Osteocyte (in vitro differentiated cells): Measurements from ENCODE around the genes MDM1 and CNOT2.

DNA sequence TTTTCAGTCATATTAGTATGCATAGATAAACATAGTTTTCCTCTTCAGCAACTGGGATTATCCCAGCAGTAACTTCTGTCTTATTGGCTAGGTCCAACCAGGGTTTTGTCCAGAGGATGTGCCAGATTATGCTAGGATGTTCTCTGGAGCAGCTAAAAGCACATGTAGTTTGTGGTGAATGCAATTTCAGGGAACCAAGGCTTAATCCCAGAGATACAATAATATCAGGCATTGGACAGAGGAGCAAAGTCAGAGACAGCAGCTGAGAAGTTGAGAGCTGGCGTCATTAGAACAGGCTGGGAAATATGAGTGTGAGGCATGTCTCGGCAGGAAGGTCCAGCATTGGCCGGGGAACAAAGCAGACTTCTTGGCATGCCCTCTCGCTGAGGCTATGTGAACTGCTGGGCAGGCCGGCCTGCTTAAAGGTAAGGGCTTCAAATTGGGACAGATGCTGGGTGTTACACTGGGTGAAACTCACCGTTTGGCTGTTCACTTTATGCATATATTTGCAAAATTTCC lies 125.4 kb downstream of the CAND1 start:
- PRO-cap = no peak

DNA sequence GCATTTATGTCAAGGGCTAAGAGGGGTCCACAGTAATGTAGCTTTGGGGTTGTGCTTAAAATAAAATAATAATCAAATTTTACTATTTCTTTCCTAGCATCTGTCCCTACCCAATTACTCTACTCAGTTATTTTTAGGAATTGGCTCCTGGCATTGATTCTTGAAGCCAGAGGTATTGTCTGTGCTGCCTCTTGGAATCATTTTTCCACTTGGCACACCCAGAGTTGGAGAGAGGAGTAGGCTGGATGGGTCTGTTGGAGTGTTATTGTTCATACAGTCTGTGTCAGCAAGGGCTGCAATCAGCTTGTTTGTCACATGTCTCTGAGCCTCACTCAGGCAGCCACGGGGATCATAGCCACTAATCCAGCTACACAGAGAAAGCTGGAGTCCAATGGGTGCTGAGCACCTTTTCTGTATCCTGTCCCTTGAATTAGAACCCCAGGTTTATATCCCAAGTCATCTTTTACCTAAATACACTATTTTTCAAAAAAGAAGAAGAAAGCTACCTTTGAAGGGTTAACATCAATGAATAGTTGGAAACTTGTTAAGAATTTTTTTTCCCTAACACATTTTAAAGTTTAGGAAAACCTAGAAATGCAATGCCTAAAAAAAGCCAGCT lies 176.0 kb upstream of the DYRK2 start:
- PRO-cap = no peak

DNA sequence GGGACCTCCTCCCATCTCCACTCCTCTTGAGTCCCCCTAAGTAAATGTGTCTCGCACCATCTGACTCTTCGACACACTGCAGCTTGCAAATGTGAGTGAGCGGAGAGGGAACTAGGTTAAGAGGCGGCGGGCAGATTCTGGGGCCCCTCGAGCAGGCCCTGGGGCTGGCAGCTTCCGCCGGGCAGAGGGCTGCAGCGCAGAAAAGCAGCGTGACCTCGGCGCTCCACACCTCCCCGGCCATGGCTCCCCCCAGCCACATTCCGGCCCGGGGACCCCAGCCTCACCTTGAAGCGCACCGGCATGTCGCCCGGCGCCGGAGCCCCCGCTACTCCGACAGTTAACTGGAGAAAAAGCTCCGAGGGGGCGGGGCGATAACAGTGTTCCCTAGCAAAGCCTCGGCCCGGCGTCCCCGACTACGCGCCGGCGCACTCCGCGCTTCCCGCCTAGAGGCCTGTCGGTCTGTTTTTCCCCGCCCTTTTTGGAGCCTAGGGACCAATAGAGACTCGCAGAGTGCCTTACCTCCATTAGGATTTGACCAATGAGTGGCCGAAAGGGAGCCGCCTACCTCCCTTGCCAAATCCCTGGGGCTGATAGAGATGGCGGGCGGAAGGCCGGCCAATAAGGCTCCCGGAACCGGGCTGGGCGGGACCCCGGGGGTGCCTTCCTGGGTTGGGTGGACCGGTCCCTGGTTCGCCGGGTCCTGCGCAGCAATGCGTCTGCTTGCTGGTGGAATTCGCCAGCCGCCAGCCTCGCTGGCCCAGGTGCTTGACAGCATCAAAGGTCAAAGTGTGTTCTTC lies at the start of gene MDM1:
TSS of gene MDM1 (minus strand) at position 419 of the 797 bp plus-strand sequence.
- PRO-cap = bidirectional peak, plus-strand start at position 689 of the sequence, minus-strand start at position 419 of the sequence

DNA sequence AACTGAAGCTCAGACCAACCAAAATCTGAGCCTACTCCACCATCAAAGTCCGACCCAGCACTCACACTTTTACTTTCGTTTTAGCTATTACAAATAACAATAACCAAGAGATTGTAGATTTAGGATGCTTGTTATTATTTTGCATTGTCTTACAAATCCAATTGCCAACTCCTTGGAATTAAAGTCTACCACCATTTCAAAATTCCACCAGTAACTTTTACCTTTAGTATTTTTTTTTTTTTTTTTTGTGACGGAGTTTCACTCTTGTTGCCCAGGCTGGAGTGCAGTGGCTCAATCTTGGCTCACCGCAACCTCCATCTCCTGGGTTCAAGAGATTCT lies 130.8 kb upstream of the MDM1 start:
- PRO-cap = no peak

DNA sequence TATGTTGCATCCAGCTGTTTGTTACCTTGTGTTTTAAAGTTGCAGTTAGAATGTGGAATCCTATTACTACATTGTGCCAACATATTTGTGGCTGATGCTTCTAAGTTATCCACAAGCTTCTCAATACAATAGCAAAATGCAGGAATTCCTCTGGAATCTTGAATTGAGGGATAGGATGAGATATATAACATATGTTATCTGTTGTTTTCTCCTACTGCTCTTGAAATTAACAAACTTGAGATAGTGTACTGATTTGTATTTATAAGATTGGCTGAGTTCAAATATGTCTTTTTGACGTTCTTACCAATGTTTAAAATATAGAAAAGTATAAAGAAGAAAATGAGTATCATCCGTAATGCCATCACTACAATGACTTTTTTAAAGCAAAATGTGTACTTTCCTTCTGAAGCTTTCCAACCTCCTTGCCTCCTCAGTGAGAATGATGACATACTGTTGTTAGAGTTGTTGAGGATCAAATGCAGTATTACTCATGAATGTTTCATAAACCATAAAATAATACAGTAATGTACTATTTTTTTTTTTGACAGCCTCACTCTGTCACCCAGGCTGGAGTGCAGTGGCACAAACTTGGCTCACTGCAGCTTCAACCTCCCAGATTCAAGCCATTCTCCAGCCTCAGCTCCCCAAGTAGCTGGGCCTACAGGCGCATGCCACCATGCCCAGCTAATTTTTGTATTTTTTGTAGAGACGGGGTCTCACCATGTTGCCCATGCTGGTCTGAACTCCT lies 6.7 kb downstream of the RAP1B start:
- PRO-cap = unidirectional peak, minus-strand start at position 441 of the sequence

GRCh38 chr12:68636109-68636713 lies 25.5 kb downstream of the RAP1B start:
- PRO-cap = no peak

DNA sequence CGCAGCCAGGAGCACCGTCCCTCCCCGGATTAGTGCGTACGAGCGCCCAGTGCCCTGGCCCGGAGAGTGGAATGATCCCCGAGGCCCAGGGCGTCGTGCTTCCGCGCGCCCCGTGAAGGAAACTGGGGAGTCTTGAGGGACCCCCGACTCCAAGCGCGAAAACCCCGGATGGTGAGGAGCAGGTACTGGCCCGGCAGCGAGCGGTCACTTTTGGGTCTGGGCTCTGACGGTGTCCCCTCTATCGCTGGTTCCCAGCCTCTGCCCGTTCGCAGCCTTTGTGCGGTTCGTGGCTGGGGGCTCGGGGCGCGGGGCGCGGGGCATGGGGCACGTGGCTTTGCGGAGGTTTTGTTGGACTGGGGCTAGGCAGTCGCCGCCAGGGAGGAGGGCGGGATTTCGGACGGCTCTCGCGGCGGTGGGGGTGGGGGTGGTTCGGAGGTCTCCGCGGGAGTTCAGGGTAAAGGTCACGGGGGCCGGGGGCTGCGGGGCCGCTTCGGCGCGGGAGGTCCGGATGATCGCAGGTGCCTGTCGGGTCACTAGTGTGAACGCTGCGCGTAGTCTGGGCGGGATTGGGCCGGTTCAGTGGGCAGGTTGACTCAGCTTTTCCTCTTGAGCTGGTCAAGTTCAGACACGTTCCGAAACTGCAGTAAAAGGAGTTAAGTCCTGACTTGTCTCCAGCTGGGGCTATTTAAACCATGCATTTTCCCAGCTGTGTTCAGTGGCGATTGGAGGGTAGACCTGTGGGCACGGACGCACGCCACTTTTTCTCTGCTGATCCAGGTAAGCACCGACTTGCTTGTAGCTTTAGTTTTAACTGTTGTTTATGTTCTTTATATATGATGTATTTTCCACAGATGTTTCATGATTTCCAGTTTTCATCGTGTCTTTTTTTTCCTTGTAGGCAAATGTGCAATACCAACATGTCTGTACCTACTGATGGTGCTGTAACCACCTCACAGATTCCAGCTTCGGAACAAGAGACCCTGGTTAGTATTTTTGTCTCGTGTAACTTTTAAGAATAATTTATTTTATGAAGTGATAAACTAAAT lies 656 bp downstream of the MDM2 start:
- PRO-cap = bidirectional peak, plus-strand start at position 715 of the sequence, minus-strand start at position 568 of the sequence

DNA sequence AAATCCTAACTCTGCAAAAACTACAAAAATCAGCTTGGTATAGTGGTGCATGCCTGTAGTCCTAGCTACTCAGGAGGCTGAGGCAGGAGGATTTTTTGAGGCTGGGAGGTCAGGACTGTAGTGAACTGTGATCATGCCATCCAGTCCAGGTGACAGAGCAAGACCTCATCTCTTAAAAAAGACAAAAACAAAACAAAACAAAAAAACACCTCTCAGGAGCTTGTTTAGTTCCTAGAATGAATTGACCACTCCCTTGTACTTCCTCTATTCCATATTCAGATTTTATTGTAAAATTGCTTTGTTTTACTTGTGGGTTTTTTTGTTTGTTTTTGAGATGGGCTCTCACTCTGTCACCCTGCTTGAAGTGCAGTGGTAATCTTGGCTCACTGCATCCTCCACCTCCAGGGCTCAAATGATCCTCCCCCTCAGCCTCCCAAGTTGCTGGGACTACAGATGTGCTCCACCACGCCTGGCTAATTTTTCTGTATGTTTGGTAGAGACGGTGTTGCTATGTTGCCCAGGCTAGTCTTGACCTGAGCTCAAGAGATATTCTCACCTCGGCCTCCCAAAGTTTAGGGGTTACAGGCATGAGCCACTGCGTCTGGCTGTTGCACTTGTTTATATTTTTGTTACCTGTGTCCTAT lies 13.7 kb downstream of the MDM2 start:
- PRO-cap = no peak

DNA sequence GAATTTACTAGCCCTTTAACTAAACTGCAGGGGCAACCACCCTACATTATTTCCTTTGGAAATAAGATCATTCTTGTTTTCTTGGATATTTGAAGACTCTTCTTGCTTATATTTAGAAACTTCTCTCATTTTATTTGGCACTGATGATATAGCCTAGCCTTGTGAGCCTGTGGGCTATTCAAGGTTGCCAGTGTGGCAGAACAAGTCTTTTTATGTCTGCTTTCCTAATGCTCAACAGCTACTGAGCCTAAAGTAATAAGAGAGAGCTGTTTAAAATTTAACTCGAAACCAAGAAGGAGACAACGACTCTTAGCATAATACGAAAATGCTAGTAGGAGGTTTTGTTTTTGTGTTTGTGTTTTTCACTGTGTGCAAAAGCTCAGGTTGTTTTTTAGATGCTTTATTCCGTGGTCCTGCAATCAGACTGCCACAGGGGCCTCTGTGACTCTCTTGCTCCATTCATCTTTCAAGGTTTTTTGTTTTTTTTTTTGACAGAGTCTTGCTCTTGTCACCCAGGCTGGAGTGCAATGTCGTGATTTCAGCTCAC lies 104.1 kb upstream of the CPM start:
- PRO-cap = no peak

DNA sequence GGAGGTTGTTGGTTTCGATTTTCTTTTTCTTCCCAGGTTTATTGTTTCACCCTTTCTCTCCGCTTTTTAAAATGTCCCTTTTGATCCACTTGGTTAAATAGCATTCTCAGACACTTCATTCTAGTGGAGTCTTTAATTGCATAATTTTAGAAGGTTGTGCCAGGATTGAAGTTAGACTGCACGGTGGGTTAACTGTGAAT lies 113.8 kb upstream of the CPSF6 start:
- PRO-cap = no peak

- PRO-cap = no peak
Observed at GRCh38 chr12:69994664-69995225, 169.7 kb downstream of the MYRFL start.

DNA sequence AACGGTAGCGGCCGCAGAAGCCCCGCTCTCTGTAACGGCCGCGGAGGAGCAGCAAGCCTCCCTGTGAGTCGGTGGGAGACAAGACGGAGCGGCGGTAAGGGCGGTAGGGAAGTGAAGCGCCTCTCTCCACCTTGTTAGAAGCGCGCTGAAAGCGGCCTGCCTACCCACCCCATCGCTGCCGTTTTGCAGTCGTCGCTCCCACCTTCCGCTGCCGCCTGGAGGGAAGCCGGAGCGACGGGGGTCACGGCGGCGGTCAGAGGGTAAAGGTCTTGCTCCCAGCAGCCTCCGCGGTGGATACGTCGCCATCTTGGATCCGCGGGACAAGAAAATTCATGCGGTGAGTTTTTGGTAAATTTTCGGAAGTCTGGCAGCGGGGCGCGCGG lies at the start of gene CNOT2:
TSS of gene CNOT2 (plus strand) at position 290 of the 383 bp plus-strand sequence.
- PRO-cap = bidirectional peak, plus-strand start at position 81 of the sequence, minus-strand start outside the sequence; bidirectional peak, plus-strand start at position 293 of the sequence, minus-strand start at position 217 of the sequence

- PRO-cap = no peak
Observed at GRCh38 chr12:70324155-70324671, 41.9 kb upstream of the KCNMB4 start.

- PRO-cap = no peak
Observed at GRCh38 chr12:70520687-70521635, 116.3 kb downstream of the PTPRB start.

- PRO-cap = no peak
Observed at GRCh38 chr12:71117880-71118817, 39.6 kb downstream of the TSPAN8 start.

DNA sequence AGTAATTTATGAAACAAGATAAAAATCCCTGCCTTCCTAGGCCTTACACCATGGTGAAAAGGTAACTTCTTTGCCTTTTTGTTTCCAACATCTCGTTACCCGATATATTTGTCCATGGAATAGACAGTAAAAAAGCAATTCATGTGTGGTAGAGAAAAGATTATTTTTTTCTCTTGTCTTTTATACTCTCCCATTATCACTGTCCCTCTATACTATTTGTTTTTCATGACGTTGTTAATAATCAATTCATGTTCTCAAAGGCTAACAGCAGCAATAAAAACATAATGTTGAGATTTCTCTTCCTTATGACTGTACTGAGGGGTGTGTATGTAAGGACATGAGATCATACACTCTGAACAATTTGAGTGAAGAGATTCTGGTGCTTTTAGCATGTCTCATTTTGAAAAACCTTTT lies 3.7 kb upstream of the TSPAN8 start:
- PRO-cap = no peak

DNA sequence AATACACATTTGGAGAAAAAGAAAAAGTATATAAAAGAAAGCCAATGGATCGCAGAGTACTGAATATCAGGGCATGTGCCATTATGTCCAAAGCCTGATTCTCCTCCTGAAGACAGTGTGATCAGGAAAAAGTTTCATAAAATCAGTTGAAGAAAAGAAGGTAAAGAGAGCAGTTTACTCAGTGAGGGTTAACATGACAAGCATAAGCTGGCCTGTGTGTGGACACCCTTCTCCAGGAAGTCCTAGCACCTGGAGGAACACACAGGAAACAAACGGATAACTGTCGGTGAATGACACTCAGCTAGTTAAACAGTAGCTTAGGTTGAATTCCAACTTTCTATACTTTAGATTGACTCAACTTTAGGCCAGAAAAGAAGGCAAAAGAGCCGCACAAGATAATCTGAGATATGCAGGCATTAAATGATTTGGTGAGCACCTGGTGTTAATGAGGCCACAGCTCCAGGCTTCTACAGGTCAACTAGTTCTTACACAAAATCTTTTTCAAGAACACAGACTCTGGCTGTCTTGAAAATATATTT lies 56.7 kb upstream of the TSPAN8 start:
- PRO-cap = no peak

DNA sequence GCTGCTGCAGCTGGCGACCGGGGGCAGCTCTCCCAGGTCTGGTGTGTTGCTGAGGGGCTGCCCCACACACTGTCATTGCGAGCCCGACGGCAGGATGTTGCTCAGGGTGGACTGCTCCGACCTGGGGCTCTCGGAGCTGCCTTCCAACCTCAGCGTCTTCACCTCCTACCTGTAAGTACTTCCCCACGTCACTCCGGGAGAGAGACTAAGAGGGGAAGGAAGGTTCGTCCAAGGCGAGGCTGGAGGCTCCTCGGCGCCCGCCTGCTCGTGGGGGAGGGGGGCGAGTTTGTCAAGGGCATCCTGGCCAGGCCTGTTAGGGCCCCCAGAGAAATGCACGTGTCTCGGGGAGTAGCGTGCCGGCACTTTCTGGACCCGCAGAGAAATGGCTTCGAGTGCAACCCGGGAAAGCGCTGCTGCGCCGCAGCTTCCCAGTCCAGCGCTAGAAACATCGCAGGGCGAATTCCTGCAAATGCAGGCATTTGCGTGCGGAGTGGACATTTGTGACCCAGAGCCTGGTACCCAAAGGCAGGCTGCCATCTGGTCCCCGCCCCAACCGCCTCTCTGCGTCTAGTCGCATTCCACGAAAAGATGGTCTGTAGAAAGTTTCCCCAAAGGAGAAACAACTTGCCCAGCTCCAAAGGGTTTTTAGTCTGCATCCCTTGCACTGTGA lies 659 bp downstream of the LGR5 start:
- PRO-cap = no peak

GRCh38 chr12:71756133-71756961 lies 1.7 kb downstream of the RAB21 start:
- PRO-cap = no peak

GRCh38 chr12:71900463-71901040 lies 38.1 kb upstream of the TPH2 start:
- PRO-cap = no peak